ENCODE measurements around the gene ARSL.

DNA sequence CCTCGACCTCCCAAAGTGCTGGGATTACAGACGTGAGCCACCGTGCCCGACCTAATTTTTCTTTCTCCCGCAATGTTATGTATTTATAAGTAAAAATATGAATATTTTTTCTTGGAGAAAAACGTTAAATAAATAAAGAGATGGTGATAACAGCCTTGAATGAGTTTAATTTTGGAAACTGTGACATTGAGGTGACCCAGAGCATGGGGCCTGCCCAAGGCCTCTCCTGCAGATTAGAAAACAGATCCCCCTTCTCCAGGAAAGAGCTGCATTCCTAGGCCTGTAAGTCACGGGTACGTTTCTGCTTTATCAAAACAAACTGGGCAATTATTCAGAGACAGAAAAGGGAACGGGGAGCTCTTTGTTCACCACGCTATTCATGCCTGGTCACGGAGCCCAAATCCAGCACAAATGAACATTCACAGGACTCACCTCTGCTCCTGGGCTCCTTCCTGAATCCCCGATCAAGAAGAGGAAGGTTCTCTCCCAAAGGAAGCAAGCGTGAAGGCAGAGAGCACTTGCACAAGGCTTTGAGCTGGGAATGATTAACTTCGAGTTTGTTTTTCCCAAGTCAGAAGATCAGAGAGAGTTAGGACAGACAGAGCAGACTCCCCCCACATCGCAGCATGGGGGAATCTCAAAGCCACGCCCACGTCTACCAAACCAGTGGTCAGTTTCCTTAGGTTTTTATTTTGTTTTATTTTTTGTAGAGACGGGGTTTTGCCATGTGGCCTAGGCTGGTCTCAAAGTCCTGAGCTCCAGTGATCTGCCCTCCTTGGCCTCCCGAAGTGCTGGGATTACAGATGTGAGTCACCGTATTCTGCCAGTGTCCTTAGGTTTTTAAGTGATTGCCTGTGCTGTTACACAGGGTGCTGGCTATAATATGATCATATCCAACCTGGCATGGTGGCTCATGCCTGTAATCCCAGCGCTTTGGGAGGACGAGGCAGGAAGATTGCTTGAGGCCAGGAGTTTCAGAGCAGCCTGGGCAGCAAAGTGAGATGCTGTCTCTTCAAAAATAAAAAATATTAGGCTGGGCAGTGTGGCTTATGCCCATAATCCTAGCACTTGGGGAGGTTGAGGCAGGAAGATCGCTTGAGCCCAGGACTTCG, at the start of gene ARSL:
TSS of gene ARSL (minus strand) at position 550 of the 1,112 bp plus-strand sequence.
- RRBS: no CpG with 5 or more reads among the region's 24 CpGs

DNA sequence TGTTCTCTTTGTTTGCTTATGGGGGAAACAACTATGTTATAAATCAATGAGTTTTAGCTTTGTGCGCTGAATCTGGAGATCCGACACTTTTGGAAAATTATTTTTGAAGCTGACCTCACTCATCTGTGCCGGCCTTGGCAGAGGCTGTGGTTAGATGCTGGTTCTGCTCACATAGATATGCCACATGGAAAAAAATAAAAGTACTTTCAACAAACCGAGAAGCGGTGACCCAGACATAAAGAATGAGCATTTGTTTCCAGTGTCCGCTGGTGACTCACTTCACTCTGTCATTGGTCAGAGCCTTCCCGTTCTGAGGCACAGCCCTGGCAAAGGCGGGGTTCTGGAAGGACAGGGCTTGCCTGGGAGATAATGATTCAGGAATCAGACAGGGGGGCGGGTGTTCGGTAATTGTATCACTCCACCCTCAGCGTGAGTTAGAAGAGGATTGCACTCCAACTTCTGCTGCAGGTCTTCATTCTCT, 172.4 kb upstream of the MXRA5 start:
- RRBS: no CpG with 5 or more reads among the region's 11 CpGs

DNA sequence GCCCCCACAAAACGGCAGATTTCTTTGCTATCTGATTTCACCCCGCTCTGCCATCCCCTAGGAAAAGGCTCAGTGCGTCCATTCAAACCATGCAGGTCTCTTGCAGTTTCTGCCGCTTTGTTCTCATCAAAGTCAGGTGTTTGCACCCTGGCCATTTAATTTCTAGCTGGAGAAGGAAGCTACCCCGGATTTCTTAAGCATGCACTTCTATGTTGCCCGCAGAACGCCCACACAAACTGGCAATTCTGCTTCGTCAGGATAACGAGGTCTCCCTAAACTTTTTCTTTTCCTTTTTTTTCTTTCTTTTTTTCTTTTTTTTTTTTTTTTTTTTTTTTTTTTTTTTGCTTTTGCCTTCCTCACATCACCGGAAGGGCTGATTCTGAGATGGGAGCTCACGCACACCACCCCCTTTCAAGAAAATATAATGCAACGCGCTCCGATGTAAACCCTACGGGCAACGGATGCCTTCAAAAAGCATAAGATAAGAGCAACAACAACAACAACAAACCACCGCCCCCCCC, 3.2 kb downstream of the NLGN4X start:
- RRBS: no CpG with 5 or more reads among the region's 17 CpGs

GRCh38 chrX:6778748-6779278, 243.9 kb upstream of the VCX3A start:
- RRBS: no CpG with 5 or more reads among the region's 14 CpGs

GRCh38 chrX:6898382-6898956, 249.0 kb upstream of the STS start:
- RRBS: no CpG with 5 or more reads among the region's 4 CpGs

- RRBS: no CpG with 5 or more reads among the region's 16 CpGs
These were observed 71.9 kb upstream of the CLDN34 start for GRCh38 chrX:9895243-9895607.

DNA sequence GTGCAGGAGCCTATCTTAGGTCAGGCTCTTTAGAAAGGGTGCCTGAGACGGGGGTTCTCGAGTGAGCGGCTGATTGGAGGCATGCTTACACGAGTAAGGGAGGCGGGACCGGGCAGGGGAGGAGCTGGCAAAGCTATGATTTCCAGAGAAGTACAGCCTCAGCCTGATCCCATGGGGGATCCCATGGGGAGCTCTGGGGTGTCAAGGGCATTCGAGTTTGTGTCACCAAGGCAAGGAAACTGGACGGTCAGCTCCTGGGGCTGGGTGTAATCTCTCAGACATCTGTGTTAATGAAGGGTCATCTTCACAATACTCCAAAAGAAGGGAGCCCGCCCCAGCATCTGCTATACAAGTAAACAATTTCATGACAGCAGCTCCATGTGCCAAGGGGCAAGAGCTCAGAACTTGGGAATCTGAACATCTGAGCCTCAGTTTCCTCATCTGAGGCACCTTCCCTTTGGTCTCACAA, 45.0 kb downstream of the CLDN34 start:
- RRBS: no CpG with 5 or more reads among the region's 9 CpGs

DNA sequence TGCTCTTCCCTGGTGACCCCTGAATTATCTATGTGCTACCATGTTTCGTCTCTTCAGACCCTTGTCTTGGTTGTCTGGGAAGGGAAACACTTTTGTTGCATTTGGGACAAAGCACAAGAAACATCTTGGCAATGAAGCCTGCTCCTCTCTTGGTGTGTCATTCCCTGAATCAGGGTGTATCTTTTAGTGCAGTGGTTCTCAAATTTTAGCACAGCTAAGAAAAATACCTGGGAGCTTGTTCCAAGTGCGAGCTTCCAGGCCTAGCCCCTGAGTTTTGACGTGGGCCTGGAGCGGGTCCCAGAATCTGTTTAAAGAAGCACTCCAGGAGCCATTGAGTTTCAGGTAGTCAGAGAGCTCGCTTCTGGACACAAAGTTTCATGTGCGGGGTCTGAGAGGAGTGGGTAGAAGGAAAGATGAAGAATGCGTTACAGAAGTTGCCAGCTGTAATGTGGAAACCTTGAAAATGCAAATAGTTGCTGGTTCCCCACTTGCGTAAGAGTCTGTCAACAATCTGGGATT, 77.7 kb upstream of the CLCN4 start:
- RRBS: no CpG with 5 or more reads among the region's 8 CpGs

- RRBS: 30% methylated on average over 8 of the region's 28 CpGs
These were observed 47.0 kb upstream of the CLCN4 start for GRCh38 chrX:10109668-10110203.

- RRBS: no CpG with 5 or more reads among the region's 13 CpGs
These were observed 45.8 kb upstream of the CLCN4 start for GRCh38 chrX:10110921-10111379.

GRCh38 chrX:10142596-10143268, 14.0 kb upstream of the CLCN4 start:
- RRBS: no CpG with 5 or more reads among the region's 9 CpGs

- RRBS: no CpG with 5 or more reads among the region's 9 CpGs
These were observed 40.6 kb downstream of the CLCN4 start for GRCh38 chrX:10197476-10197763.

GRCh38 chrX:10285591-10285883, 128.8 kb downstream of the CLCN4 start:
- RRBS: no CpG with 5 or more reads among the region's 2 CpGs

DNA sequence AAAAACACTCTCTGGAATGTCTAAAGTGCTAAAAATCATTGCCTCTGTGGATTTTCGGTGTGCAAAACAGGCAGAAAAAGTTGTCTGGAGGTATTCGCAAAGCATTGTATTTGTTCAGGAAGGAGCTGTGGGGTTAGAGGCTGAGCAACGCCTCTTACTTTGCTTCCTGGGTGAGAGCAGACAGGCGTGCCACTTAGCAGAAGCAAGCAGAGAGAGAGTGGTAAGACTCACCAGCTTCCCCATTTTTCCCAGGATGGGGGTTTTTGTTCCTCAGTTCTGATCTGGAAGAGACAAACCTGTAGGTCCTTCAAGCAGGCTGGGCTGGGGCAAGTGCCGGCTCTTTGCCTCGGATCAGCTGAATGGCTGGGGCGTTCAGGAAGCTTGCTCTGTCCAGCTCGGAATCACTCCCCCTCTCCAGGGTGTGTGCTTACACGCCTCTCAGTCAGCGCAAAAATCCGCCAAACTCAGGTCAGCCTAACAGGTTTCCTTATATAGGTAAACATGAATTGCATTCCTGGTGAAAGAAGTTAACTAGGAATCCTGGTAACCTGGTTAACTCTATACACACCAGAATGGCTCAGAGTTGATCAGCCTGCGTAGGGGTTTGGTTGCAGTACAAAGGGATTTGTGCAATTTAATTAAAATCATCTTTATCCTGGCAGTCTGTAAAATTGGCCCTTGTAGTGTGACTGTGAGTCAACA, 213.1 kb upstream of the MID1 start:
- RRBS: no CpG with 5 or more reads among the region's 12 CpGs

GRCh38 chrX:11191587-11192377, 80.7 kb downstream of the HCCS start:
- RRBS: no CpG with 5 or more reads among the region's 6 CpGs

- RRBS: no CpG with 5 or more reads among the region's 6 CpGs
These were observed 125.8 kb downstream of the AMELX start for GRCh38 chrX:11419043-11419483.

- RRBS: no CpG with 5 or more reads among the region's 9 CpGs
These were observed 7.4 kb upstream of the PRPS2 start for GRCh38 chrX:12783796-12784245.

DNA sequence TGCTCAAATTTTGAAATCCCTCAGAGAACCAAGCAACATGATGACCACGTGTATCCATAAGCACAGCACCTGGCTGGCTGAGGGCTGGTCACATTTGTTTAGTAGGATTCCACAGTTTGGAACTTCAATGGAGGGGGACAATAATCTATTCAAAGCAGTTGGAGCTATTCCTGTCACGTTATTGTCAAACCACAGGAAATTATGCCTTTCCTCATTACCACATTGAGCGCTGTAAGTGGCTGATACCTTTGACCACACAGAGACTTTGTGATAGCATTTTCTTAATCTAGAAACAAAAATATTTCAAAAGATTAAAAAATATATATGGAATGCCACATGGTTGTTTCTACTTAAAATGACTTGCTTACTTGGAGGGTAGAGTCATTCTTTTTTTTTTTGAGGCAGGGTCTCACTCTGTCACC, 7.1 kb downstream of the TMSB4X start:
- RRBS: no CpG with 5 or more reads among the region's 3 CpGs

DNA sequence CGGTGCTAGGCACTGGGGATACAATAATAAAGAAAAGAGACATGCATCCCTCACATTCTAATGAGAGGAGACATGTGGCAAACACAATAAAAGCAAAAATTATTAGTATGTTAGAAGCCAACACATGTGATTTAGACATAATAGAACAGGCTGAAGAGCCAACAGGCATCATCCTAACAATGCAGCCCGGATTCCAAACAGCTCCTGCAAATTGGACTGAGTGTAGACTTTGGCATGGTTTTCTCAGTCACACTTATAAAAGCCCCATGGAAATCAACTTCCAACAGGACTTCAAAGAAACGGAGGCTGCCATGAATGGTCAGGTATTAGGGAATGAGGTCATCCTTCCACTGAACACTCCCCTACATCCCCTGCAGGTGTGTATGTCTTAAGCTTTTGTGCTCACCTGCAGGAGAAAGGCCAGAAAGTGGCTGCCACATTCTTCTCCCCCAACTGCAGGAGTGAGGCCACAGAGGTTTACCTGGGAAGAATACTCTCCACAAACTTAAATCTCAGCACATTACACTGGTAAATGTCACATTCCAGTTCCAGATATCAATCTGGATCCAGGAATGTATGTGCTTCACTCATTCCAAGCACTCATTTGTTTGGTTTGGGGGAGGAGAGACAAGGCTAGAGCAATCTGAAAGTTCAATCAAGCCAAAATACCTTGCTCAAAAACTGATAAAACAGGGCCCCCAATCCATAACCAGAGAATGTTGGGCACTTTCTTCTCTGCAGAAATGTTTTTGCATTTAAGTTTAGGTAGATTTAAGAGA, 15.6 kb downstream of the FAM9C start:
- RRBS: no CpG with 5 or more reads among the region's 3 CpGs

All from OVCAR3 (cell line).